Endothelial cell (in vitro differentiated cells): ENCODE measurements around a stretch of chr3.

DNA sequence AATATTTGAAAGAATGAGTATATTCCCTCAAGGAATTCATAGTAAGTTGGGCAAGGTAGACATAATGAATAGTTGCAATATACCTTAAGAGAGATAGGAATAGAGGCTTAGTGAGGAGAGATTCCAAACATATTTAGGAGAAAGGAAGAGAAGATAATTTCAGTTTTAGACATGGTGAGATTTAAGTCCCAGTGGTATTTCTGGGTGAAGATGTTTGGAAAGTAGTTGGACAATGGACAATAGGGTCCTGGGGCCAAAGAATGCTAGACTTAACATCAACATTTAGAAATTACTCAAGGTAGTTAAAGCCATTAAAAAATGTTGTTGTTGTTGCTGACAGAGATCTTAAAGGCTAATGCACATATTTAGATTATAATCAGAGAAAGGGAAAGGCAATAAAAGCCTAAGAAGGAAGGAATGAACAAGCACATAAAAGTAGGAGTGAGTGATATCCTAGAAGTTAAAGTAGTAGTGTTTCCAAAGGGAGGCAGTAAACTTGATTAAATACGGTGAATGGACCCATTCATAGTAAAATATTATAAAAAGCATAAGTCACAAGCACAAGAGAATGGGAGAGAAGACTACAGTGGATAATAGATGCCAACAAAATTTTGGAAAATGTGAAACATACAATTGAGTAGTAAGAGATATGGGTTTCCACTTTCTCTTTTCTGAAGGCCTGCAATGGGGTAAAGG lies 125.0 kb upstream of the FLNB start:
- PRO-cap: no peak

GRCh38 chr3:57935386-57935873 lies 72.8 kb upstream of the FLNB start:
- PRO-cap: no peak

DNA sequence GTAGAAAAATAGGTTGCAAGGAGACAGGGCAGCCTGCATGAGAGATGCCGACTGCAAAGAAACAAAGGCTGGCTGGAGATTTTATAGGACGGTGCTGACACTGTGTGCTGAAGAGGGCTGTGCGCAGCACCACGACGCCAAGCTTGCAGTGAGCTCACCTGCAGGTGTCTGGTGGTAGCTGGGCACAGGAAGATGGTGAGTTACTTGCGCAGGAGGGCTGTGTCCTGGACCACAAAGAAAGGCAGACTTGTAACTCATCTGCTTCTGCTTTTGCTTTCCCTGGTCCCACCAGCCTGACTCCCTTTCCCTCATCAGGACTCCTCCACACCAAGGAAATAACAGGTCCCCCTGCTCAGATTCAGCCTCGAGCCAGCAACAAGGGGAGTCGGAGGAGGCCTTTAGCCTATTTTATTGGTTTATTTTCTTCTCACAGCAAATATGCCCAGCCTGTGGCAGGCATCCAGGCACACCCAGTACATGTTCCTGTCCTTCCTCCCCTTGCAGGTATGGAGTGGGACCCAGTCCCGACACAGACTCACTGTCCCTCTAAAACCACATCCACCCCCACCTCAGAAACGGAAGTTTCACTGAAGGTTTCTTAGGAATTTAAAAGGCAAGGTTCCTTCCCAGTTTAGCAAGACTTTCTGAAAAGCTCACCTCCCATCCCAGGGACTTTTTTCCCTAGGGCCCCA lies 35.6 kb upstream of the FLNB start:
- PRO-cap: no peak

DNA sequence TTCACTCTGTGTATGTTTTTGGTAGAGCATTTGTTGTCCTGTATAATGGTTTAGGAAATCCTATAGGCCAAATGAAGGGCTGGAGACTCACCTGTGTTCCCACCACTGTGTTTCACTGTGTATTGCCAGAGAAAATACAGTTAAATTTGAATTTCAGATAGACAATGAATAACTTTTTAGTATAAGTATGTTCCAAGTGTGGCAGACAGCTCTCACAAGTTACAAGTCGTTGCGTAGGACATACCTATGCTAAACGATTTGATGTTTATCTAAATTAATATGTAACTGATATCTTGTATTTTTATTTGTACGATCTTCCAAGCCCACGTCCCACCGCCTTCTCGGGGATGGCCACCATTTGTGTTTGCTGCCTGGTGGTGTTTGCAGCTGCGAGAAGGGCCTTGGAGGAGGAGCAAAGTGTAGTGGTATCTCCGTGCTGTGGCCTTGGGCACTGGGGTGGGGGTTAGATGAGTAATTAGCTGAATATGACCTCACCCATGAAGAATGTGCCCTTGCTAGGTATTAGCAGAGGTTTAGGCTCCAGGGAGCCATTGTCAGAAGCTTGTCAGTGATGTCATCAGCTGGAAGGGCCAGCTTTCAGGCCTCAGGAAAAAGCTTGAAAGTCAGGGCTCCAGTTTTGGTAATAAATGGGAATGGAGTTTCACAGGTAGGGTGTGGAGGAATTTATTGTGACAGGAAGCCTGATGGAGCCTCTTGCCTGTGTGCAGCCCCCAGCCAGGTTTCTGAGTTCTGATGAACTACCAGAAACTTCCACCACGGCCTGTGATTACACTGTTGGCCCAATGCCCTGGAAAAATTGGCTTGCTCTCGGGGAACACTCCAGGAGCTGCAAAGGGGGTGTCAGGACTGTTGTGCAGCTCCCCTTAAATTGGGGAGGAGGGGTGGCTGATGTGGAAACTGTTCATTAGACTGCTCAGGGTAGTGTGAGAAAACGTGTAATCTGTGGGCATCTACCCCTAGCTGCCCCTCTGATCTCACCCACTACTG lies 41.0 kb downstream of the FLNB start:
- PRO-cap: bidirectional peak, plus-strand start at position 557 of the sequence, minus-strand start at position 366 of the sequence

GRCh38 chr3:58071483-58072226 lies 63.4 kb downstream of the FLNB start:
- PRO-cap: no peak

GRCh38 chr3:58249509-58250731 lies 12.3 kb downstream of the ABHD6 start:
- PRO-cap: no peak

DNA sequence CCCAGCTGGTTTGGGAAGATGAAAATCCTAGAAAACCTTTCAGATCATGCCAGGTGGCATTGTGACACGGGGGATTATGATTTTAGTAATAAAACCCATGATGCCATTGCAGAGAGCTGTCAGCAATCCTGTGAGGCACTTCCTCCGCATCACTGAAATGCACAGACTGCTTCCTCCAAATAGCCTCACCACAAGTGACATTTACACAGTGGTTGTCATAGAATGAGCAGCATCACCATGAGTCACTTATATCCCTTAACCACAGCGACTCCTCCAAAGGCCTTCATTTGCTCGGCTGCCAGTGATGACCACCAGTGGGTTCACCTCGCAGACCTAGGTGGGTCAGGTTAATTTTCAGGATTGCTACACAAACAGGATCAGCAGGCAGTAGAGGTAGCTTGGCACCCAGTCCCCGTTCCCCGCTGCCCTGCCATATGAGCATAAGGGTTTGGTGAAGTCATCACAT lies 22.8 kb downstream of the ABHD6 start:
- PRO-cap: no peak

- PRO-cap: unidirectional peak, plus-strand start at chr3:58333199; unidirectional peak, plus-strand start at chr3:58333280
Measured at GRCh38 chr3:58333017-58334108, 671 bp downstream of the PXK start.

DNA sequence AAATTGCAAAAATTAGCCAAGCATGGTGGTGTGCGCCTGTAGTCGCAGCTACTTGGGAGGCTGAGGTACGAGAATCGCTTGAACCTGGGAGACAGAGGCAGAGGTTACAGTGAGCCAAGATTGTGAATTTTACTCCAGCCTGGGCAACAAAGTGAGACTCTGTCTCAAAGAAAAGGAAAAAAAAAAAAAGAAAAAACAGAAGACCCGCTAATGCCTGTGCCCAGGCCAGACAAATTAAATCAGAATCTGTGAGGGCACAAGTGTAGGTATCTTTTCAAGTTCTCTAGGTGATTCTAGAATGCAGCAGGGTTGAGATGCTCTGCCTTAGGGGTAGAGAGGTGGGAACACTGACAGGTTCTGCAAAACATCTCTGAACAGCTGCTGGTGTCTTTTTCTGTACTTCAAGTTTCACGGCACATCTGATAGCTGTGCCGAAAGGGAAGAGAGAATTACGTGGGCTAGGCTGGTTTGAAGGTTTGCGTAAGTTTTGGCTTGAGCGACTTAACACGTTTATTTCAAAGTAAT lies 22.3 kb downstream of the PXK start:
- PRO-cap: no peak

DNA sequence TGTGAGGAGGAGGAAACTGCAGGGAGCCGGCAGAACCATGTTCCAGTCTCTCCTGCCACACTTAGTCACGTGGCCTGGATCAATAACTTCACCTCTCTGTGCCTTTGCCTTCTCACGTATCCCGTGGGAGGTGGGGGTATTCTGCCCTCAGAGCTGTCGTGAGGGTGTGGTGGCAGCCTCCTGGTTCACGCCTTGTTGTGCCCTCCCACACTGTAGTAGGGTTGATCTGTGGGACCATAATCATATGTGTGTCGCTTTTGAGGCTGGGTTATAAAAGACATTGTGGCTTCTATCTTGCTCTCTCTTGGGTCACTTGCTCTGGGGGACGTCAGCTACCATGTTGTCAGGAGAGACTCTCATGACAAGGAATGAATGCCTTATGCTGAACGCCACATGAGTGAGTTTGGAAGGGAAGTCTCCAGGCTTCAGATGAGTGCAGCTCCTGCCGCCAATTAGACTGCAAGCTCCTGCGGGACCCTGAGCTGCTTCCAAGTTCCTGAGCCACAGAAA lies 4.2 kb upstream of the KCTD6 start:
- PRO-cap: no peak

- PRO-cap: no peak
Measured at GRCh38 chr3:58518275-58518694, 18.7 kb downstream of the ACOX2 start.

GRCh38 chr3:58634096-58634355 lies 32.5 kb downstream of the FAM3D start:
- PRO-cap: no peak

GRCh38 chr3:58657904-58658441 lies 8.6 kb downstream of the FAM3D start:
- PRO-cap: no peak

DNA sequence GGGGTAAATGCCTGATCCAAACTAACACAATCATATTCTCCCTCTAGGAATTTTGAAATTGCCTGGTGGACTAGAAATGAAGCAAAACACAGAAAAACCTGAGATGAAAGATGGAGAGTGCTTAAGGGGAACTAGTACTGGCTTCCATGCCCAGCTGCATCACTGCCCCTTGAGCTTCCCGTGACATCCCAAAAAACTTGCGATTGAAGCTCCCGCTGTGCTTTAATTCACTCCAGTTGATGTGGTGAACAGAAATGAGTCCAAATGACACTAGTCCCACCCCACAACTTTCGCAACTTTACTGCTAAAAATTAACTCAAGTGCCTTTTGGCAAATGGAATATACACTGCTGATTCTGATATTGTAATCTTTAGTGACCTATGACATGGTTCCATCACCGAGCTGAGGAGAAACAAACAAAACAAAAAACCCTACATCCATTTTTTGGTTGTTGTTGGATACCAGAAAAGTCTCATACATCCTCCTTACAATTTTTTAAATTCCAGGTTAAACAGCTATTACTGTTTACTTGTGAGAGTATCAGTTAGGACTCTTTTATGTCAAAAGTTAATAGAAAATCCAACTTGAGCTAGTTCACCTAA lies 32.6 kb downstream of the CFAP20DC start:
- PRO-cap: no peak

- PRO-cap: no peak
Measured at GRCh38 chr3:59360232-59360789, 310.5 kb upstream of the CFAP20DC start.

DNA sequence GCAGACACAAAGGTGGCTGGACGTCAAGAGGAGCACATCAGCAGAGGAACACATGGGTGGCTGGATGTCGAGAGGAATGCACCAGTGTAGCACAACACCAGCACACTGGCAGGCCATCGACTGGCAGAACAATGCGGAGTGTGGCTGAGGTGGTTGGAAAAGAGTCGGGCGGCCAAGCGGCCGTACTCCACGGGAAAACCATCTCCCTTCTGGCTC lies 335.3 kb upstream of the CFAP20DC start:
- PRO-cap: no peak

GRCh38 chr3:60399907-60400475 lies 851.3 kb downstream of the FHIT start:
- PRO-cap: bidirectional peak, plus-strand start at chr3:60400033, minus-strand start at chr3:60399978

GRCh38 chr3:60469469-60469989 lies 781.7 kb downstream of the FHIT start:
- PRO-cap: no peak

DNA sequence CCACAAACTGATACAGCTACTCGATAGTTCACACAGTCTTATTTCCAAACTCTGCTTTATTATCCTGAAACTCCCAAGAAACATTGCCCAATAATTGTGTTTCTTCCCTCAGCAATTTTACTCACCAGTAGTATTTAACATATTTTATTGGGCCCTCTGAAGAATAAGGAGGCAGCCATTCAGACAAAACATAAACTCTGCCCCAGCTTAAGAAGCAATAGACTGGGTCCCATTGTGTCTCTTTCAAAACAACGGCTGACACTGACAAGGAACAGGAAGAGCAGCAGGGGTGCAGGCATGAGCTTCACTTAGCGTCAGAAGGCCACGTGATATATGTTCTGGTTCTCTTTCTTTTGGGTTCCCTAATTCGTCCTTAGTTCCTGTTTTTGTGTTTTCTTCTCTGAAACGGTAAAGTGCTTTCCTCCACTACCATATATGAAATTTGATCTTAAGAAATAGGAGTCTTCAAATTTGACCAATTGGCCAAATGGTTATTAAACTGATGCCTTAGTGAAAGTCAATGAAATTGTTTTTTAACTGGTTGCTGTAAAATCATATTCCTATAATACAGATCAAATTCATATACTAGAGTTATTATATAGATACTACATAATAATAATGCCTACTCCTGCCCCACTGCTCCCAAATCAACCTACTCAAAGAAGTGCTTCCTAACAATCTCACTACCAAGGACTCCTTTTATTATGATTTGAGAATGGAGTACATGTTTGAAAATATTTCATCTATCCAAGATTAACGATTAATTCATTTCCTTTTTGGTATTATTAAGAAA lies 242.1 kb downstream of the FHIT start:
- PRO-cap: no peak

- PRO-cap: no peak
Measured at GRCh38 chr3:61251712-61252271, 540 bp upstream of the FHIT start.